ENCODE results near the genes PRKAG2 and KMT2C.

DNA sequence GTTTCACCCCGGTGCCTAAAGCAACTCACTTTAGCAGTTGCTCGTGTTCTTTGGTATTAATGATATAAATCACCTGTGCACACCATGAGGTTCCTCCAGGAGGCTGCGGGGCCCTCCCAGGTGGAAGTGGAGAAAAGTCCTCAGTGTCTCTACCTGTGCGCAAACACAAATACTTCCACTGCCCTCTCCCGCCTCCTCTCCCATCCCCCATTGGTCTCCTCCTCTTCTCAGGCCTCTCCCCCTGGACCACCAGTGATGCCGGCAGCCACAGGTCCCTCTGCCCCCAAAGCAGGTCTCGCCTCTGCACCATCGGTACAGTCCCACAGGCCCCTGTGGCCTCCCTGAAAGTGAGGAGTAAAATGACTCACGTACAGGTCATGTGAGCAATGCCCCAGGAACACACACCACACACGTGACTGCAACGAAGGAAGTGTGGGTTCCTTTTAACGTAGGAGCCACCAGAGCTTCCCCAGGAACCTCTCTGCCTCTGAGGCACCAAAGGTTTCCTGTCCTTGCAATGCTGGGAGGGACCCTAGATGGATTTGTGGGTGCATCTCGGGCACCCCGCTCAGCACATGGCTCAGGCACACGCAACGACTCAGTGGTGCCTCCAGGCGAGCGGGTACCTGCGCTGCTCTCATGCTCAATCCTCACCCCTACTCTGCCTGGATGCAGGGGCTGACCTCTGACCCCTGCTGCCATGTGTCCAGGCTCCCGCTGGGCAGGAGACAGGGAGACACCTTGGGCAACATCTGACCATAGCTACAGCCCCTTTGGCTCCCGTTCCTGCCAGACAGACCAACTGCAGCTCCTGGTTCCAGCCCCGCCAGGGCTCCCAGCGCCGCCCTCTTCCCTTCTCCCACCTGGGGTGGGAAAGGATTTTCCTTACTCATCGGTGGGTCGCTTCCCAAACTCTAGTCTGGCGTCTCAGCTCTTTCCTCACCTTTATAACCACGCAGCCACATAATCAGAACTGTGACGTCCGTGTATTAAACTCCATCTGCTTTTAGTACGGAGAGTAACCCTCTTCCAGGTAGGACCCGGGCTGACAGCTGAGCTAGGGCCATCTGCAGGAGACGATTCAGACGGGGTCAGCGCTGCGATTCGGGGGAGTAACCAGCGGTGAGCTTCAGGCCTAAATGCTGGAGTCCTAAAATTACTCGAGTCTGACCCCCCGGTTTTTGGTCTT lies 120.7 kb downstream of the PRKAG2 start:
- PRO-cap, 7 experiments: peak in 5 of 7 experiments; most common plus-strand start position 574 of the sequence (in 1); most common minus-strand start position 349 of the sequence (in 4)

DNA sequence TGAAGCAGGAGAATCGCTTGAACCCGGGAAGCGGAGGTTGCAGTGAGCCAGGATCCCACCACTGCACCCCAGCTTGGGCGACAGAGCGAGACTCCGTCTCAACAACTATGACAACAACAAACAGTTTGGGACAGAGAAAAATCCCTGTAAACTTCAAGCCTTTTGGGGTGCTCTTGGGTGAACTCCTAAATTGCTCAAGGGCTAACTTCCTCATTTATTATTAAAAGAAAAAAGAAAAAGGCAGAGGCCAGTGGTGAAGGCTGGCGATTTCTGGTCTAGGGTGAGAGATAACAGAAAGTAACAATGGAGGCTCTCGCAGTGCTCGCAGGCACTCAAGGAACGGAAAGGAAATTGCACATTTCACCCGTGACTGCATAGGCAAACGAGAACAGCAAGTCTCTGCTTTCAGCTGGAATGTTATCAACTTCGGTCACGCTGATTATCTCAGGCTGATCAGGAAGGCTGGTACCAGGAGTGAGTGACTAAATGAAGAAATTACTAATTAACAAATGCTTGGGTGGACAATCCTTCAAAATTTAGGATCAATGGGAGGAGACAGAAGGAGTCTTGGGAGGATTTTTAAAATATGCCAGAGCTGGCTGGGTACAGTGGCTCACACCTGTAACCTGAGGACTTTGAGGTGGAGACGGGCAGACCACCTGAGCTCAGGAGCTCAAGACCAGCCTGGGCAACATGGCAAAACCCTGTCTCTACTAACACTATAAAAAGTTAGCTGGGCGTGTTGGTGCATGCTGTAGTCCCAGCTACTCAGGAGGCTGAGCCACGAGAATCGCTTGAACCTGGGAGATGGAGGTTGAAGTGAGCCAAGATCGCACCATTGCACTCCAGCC lies 70.6 kb downstream of the PRKAG2 start:
- PRO-cap, 7 experiments: no peak in any of the 7 experiments

DNA sequence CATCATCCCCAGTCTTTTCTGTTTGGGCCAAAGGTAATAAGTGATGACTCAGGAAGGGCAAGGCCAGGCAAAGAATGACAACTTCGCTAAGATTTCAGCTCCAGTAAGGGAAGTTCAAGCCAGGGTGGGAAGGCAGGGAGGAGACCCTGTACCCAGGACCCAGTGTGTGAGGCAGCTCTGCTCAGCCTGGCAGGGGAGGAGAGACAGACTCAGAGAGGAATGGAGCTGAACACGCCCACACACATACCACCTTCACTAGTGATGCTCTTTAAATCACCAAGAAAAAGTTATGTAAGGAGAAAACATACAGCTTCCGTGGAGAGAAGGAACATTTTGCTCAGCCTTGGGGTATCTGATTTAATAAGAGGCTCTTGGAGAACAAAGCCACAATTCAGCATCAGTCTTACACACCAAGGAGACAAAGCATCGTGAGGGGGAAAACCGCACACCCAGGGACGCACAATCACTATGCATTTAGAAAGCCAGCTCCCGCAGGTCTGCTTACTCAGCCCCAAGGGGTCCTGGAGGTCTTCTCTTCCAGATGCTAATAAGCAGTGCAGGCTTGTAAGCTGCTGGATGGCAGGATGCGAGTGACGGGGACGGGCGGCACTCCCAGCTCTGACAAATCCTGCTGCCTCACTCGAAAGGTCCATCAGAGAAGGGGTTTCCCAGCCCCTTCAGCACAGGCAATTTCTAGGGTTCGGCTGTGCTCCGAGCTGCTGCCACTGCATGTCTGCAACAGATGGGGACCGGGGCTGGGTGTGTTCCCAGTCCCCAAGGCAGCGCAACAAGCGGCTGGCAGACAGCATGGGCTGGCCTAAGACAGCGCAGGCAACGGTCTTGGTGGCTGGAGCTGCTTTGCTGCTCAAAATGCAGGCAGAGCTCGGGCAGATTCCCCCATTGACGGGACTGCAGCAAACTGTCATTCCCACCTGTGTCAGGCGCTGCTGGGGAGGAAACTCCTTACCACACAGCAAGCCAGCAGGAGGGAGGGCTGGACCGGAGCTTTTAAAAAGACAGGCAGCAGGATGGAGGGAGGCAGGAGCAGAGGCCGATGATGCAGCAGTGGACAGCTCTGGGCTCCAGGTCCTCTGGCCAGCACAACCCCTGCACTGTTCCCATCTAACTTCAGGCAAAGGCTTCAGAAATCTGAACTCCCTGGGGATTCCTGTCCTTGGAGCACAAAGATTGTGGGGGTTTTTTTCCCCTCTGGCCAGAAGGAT lies 62.6 kb downstream of the PRKAG2 start:
- PRO-cap, 7 experiments: no peak in any of the 7 experiments

DNA sequence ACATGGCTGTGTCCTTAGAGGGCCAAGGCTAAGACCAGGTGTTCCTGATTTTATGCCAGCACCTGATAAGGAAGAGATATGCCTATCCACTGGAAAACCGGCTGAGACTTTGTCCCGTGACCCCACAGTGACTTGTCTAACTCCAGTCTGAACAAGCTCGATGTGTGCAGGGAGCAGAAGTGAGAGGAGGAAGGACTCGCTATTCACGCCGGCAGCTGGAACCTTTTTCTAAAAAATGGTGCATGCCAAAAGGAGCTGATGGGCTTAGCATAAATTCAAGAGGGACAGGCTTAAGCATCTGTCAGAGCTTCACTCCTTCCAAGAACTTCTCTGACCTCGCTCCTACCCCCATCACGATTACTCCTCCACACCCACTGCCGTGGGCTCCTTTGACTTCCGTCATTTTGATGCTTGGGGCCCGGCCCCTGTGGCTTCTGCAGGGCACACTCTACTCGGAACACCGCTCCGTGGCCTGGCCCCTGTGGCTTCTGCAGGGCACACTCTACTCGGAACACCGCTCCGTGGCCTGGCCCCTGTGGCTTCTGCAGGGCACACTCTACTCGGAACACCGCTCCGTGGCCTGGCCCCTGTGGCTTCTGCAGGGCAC lies 56.8 kb downstream of the PRKAG2 start:
- PRO-cap, 7 experiments: no peak in any of the 7 experiments

- PRO-cap, 7 experiments: no peak in any of the 7 experiments
Observed at GRCh38 chr7:151825999-151826375, 50.9 kb downstream of the PRKAG2 start.

DNA sequence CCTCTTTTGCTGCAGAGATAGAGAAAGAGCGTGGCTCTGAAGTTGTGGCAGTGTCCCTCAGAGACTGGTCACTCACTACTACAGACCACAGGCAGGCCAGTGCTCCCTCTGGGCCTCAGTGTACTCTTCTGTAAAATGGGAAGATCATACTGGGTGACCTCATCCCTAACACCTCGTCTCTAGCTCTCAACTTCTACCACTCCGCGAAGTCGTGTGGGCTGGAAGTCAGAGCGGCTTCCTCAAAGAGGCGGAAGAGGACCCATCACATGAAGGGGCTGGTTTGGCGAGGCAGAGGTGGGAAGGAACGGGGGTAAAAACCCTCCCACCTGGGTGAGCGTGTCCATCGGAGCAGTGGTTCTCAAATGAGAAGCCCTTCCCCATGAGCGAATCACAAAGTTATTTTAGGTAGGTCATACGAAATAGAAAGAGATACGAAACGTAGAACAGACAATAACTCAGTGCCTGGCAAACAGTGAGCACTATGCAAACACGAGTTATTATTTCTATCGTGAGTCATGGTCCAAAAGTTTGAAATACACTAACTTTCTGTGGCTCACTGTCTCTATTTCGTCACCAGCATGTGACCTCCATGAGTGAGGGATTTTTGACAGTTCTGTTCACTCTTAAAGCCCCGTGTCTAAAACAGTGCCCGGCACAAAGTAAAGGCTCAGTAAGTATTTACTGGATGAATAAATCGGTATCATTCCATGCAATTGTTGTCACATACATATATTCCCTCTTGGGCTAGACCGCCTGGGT lies 32.6 kb downstream of the PRKAG2 start:
- PRO-cap, 7 experiments: no peak in any of the 7 experiments

GRCh38 chr7:151853930-151854804 lies 22.7 kb downstream of the PRKAG2 start:
- PRO-cap, 7 experiments: no peak in any of the 7 experiments

DNA sequence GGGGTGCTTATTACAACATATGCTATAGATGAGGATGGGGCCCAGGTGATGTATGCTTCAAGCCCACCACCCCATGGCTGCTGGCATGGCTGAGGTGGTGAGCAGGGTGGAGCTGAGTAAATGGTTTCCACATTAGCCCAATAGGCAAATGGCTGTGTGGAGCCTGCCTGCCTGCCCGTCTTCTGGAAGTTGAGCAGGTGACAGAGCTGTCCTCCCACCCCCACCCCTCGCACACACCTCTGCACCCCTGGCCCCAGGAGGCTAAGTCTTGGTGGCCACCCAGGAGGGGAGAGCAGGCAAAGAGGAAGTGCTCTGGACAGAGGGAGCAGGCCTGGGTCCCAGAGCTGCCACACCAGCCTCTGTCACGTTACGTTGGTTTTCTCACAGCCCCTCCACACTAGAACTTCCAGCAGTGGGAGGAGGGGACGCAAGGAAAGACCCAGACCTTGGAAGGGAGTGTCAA lies 10.3 kb downstream of the PRKAG2 start:
- PRO-cap, 7 experiments: no peak in any of the 7 experiments

- PRO-cap, 7 experiments: peak in 7 of 7 experiments; most common plus-strand start chr7:151877508 (in 4); most common minus-strand start chr7:151877115 (in 7)
Observed at GRCh38 chr7:151876996-151877919, at the start of gene PRKAG2. Gene PRKAG2 (minus strand): TSS chr7:151877115.

GRCh38 chr7:151894456-151894862 lies 17.5 kb upstream of the PRKAG2 start:
- PRO-cap, 7 experiments: no peak in any of the 7 experiments

GRCh38 chr7:152116819-152117574 lies 91.5 kb downstream of the GALNT11 start:
- PRO-cap, 7 experiments: no peak in any of the 7 experiments

- PRO-cap, 7 experiments: no peak in any of the 7 experiments
Observed at GRCh38 chr7:152250637-152251416, 185.0 kb downstream of the KMT2C start.

GRCh38 chr7:152366741-152366992 lies 69.1 kb downstream of the KMT2C start:
- PRO-cap, 7 experiments: no peak in any of the 7 experiments

GRCh38 chr7:152383840-152384904 lies 51.6 kb downstream of the KMT2C start:
- PRO-cap, 7 experiments: no peak in any of the 7 experiments

DNA sequence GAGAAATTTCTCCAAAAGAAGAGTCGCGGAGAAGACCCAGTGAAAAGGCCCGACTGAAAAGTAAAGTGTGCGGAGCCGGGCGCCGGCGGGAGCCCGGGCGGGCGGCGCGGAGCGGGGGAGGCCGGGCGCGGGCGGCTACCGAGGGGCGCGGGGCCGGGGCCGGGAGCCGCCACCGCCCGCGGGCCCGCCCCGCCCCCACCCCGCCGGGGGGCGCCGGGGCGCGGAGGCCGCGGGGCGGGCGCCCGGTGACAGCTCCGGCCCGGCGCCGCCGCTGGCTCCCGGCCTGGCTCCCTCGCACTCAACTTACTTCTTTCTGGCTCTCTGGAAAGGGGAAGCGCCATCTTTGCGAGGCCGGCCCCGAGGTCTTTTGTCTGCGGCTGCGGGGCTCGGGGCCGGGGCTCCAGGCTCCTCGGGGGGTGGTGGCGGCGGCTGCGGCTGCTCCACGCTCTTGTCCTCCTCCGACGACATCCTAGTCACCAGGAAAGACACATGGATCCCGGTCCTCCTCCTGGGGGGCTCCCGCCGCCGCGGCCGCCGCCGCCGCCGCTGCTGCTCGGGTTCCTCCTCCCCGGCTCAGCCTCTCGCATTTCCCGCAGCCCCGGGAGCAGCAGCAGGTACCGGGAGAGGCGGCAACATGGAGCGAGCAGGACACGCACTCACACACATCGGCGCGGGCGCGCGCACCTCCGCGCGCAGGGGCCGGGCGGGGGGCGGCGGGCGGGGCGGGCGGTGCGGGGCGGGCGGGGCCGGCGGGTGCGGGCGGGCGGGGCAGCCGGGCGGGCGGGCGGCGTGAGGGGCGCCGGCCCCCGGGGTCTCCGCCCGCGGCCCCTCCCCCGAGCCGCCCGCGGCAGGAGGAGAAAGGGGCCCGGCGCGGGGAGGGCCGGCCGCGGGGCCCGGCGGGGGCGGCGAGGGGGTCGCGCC lies at the start of gene KMT2C:
TSS of gene KMT2C (minus strand) at position 685 of the 921 bp plus-strand sequence.
- PRO-cap, 7 experiments: peak in 7 of 7 experiments; most common plus-strand start position 769 of the sequence (in 3); most common minus-strand start position 670 of the sequence (in 7)

DNA sequence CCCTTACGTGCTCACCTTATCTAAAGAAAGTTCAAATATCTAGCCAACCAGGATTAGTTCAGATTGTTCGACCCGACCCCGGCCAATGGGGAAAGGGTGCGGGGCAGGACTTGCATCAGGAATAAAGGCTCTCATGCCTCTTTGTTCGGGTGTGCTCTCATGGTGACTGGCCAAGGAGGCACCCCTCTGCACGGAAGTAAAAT lies 230.5 kb downstream of the ACTR3B start:
- PRO-cap, 7 experiments: no peak in any of the 7 experiments

- PRO-cap, 7 experiments: no peak in any of the 7 experiments
Observed at GRCh38 chr7:153405979-153406891, 646.0 kb upstream of the DPP6 start.

- PRO-cap, 7 experiments: no peak in any of the 7 experiments
Observed at GRCh38 chr7:154676277-154677082, 326.4 kb downstream of the PAXIP1 start.

DNA sequence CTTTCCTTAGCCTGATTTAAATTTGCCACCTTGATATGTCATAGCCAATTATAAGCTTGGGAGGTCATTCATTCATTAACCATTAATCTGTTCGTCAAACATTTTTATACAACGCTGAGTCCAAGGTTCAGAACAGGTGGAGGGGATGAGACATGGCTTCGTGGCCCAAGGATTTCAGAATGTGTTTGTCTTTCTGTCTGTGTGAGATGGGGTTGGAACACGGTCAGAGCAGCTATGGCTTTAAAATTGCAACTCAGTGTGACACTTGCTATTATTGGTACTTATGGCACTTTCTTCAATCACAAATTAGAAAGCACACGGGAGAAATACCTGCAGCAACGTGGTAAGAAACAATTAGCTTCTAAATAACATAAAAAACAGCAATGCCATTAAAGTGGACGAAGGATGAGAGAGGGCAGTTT lies 157.9 kb downstream of the PAXIP1 start:
- PRO-cap, 7 experiments: no peak in any of the 7 experiments

DNA sequence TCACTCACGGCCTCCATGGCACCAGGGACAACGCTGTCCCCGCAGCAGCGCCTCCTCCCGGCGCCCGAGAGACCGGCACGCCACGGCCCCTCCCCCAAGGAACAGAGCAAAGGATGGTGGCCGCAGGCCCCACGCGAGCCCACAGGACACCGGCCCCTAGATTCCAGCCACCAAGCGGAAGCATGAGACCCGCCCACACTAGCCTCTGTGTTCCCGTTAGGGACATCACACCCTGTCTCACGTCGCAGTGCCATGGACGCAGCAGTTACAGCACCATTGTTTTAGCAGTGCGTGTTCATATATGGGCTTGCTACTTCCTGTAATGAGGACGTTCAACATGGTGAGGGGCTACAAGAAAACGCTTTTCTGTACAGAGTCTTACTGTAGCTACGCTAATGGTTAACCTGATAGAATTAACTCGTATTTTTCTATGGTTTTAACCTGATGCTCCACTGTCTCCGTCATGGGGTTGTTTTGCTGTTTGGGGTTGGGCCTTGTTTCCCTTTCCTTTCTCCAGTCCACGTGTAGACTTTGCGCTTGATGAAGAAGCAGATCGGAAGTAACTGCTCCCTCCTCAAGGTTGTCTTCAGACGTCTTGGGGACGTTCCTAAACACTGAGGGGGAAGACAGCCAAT lies 110.1 kb downstream of the PAXIP1 start:
- PRO-cap, 7 experiments: no peak in any of the 7 experiments

Measured in T-cell (primary cell).